ENCODE results near the gene EIF4EBP2.

DNA sequence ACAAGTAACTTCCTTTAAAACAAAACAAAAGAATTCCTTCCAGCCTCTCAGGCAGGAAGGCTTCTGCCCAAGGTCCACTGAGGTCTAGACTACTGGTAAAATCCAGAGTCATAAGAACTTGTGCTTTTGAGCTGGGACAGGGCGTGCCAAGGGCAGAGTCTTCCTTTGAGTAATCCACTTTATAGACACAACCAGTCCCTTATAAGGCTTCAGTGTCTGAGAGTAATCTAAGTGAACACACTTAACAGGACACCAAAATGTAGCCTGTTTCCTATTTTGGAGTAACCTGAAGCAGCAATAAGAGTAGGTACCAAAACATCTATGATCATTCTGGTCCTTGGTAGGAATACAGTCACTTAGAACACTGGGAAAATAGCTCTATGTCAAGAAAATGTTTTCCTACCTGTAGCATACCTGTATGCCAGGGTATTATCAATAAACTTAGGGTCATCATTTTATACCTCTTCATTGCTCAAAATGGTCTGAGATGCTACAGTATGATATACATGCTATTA is 5.2 kb downstream of the PPA1 start:
- PRO-cap: no peak

DNA sequence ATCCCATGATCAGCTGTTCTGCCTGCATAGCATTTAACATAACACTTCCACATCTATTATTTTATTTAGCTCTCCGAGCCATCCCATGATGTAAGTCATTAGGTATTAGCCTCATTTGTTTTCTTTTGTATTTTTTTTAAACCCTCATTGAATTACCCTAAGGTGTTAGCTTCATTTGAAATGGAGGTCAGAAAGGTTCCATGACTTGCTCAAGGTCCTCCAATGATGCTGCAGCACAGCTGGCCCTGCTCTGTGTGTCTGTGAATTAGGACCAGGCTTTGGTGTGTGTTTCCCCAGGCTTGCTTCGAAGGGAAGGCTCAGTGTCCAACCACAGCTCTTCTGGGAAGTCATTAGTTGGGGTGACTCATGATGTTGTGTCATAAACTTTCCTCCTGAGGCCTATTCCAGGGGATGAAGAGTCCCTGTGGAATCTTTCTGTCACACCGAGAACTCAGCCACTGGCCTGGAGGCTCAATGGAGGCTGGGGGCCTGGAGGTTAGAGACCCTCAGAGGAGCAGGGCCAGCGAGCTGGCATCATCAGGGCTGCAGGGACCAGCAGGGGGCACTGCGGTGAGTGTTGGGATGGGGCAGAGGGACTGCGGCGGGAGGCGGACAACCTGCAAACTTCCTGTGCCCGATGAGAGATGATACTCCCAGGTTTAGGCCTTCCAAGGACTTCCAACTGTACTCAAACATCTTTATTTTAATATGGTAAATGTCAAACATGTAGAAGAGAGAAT is 16.3 kb downstream of the NPFFR1 start:
- PRO-cap: no peak

GRCh38 chr10:70325053-70325733 is 41.4 kb upstream of the NPFFR1 start:
- PRO-cap: no peak

- PRO-cap: bidirectional peak, plus-strand start at chr10:70404148, minus-strand start at chr10:70403992
Measured at GRCh38 chr10:70403732-70404090, 234 bp upstream of the EIF4EBP2 start.

DNA sequence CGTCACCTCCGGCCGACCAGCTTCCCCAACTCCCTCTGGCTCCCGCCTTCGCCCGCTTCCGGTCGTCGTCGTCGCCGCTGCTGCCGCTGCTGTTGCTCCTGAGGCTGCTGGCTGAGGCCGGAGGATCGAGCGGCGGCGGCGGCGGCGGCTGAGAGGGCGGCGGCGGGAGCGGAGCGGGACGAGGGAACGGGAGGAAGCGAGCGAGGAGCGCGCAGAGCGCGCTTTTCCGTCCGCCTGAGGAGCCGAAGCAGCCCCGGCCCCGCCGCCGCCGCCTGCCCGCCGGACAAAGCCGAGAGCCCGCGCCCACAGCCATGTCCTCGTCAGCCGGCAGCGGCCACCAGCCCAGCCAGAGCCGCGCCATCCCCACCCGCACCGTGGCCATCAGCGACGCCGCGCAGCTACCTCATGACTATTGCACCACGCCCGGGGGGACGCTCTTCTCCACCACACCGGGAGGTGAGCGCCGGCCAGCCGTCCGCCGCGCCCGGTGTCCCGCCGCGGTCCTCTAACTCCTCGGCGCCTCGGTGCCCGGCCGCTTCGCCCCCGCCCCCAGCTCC is at the start of gene EIF4EBP2:
EIF4EBP2 (plus strand) TSS at position 55 of the 557 bp plus-strand sequence.
- PRO-cap: bidirectional peak, plus-strand start at position 58 of the sequence, minus-strand start outside the sequence

- PRO-cap: no peak
Measured at GRCh38 chr10:70417719-70418344, 13.9 kb downstream of the EIF4EBP2 start.

DNA sequence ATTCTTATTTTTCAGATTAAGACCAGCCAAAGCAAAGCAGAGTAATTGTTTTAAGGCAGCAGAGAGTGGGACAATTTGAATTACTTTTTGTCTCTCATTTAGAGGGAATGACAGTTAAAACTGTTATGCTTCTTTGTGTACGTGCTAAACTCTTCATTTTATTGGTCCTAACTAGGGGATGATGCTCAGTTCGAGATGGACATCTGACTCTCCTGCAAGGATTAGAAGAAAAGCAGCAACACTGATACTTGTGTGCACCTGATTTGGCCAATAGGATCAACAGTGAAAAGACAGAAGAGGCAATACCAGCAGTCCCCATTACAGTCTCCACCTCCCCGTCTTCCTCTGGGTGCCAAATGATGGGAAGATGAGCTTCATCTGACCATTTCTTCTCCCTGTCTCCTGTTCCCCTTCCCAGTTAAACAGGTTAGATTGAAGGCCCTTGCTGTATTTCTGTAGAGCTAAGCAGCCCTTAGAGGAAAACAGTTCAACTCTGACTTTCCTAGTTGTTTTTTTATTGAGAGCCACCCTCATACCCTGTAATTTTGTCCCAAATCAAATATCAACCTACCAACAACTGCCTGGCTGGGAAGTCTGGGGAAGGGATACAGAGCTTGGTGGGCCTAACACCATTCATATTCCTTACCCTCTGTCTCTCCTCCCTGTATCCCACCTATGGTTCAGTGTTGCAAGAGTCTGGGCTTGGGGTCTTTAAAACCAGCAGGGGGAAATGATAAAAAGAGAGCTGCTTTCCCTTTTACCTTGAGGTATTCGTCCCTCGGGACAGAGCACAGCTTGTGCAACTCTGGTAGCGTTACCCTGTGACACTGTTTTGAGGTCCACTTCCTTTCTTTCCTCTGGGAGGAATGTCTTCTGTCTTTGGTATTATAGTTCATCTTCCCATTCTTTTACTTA is 17.9 kb downstream of the EIF4EBP2 start:
- PRO-cap: no peak

- PRO-cap: no peak
Measured at GRCh38 chr10:70430499-70431212, 10.8 kb downstream of the NODAL start.

- PRO-cap: no peak
Measured at GRCh38 chr10:70431917-70432657, 9.4 kb downstream of the NODAL start.

DNA sequence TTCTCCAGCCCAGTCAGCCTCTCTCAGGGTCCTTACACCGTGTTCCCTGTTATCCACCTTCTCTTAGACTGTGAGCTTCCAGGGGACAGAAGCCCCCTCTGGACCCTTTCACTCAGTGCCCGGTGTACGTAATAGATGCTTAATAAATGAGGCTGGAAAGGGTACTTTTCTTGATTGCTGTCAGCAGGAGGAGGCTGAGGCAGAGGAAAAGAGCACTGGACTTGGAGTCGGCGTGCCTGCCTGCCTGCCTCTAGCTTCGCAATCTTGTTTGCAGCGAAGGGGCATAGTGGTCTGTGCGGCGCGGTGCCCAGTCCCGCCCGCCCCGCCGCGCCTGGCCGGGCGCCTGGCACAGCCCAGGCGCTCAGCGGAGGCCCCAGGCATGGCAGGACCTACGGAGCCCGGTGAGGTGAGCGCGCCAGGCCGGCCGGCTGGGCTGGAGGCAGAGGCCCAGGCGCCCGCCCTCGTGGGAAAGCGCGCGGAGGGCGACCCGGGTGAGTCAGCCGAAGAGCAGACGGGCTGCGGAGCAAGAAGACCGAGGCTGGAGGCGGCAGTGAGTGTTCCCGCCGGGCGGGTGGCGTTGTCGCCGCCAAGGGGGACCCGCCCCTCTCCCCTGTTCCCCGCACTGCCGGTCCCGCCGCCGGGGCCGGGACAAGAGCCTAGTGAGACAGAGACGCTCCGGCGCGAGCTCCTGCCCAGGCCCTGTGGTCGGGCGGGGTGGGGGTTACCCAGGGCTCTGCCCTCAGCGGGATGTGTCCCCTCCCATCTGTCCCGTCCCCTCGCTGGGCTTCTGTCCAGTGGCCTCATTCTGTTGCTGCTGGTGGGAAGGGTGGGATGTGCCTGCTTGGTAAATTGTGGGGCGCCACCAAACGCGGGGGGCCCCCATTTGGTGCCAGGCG is 16.8 kb upstream of the NODAL start:
- PRO-cap: no peak

- PRO-cap: no peak
Measured at GRCh38 chr10:70573620-70574148, 28.9 kb downstream of the PRF1 start.

- PRO-cap: no peak
Measured at GRCh38 chr10:70679420-70680120, 7.3 kb downstream of the ADAMTS14 start.

DNA sequence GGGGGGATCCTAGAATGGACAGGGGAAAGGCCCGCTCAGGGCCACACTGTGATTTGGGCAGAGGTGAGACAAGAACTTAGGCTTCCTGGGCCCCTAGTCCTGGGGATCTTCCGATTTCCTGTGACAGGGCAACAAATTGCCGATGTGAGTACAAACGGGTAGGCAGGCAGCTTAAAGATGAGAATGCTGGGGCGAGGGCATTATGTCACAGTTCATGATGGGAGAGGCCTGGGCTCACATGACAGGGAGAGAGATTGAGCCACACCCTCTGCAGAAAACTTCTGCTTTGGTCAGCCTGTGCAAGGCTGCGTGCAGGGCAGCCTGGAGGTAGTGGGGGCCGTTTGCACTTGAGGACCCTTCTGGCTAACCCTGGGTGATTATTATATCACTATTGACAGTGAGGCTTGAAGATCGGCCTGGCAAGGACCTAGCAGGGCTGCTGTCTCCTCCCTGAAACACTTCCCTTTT is 5.2 kb downstream of the TBATA start:
- PRO-cap: no peak

- PRO-cap: no peak
Measured at GRCh38 chr10:71068677-71069210, 143.6 kb upstream of the UNC5B start.

DNA sequence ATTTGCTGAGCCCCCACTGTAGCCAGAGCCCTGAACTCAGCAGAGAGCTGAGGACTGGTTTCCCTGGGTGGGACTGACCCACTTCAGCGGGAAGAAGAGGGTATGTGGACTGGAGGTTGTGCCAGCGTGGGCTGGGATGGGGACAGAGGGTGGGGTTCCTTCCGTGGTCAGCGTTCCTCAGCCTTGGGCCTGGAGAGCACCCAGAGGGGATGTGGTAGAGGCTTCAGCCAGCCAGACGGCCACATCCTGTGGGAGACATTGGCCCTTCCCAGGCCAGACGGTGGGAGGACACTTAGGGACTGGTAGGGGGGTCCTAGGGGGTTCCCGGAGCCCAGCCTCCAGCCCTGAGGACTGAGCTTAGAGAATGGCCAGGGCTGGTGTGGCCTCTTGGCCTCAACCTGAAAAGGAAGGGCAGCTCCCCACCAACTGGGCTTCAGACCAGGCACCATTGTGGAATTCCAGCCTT is 23.0 kb downstream of the UNC5B start:
- PRO-cap: no peak

GRCh38 chr10:71260564-71261111 is 48.3 kb downstream of the UNC5B start:
- PRO-cap: no peak

GRCh38 chr10:71293722-71294146 is 25.3 kb upstream of the SLC29A3 start:
- PRO-cap: no peak

DNA sequence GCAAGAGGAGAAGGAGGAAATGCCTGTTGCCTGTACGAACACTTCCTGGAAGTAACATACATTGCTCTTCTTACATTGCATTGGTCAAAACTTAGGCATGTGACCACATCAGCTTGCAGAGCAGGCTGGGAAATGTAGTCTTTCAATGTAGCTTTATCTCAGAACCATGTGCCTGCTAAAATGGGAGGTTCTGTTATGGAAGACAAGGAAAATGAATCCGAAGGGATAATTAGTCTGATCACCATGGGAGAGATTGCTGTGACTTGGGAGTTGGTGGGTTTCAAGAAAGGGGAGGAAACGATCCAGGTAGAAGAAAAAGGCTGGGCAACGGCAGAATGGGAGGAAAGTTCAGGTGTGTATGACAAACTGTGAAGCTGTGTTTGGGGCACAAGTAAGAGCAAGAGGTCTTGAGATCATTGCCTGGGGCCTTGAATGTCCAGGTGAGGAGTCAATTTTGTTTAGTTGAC is 4.5 kb downstream of the SLC29A3 start:
- PRO-cap: no peak

DNA sequence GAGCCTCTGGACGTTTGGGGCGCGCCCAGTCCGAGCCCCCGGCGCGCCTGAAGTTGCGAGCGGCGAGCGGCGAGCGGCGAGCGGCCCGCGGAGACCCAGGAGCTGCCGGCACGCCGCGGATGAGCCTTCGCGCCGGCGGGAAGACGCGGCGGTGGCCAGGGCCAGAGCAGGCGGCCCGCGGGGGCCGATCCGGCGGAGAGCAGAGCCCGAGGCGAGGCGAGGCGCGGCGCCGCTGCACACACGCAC is 273 bp downstream of the CDH23 start:
- PRO-cap: no peak

- PRO-cap: no peak
Measured at GRCh38 chr10:71397848-71398296, 1.2 kb downstream of the CDH23 start.